Thoracic aorta (tissue), 1 donor: ENCODE measurements around a stretch of chr5.

GRCh38 chr5:149582219-149582592 is 908 bp downstream of the ARHGEF37 start:
- RAMPAGE, long total RNA, result no peak

- RAMPAGE, long total RNA, result no peak
Observed at GRCh38 chr5:149731948-149732282, 1.8 kb downstream of the PPARGC1B start.

DNA sequence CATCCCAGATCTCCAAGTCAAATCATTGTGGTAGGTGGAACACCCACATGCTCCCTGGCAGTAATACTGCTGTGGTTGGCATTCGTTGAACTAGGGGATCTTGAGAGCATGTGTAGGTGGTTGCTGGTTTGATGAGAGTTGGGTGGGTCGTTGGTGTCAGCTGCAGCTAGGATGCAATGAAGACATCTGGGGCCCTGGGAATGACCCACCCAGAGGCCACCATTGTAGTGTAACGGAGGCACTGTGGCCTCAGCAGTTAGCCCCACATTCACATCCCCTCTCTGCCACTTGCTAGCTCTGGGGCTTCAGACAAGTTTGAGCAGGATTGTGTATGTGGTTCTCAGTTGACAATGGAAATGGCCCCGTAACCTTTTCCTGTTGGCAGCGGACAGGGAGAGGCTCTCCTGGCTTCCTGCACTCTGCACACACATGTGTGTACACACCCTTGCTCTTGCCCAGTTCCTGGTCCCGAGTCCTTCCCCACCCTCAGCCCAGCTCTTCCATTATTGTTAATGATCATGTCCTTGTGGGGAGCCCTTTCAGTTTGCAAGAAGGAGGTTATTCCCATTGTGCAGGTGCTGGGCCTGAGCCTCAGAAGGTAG is 46.5 kb downstream of the PPARGC1B start:
- RAMPAGE, long total RNA, result no peak

GRCh38 chr5:149820240-149820733 is 90.2 kb downstream of the PPARGC1B start:
- RAMPAGE, long total RNA, result no peak

- RAMPAGE, long total RNA, result no peak
Observed at GRCh38 chr5:149828566-149828880, 98.4 kb downstream of the PPARGC1B start.

GRCh38 chr5:149836052-149837045 is 106.2 kb downstream of the PPARGC1B start:
- RAMPAGE, long total RNA, result no peak

DNA sequence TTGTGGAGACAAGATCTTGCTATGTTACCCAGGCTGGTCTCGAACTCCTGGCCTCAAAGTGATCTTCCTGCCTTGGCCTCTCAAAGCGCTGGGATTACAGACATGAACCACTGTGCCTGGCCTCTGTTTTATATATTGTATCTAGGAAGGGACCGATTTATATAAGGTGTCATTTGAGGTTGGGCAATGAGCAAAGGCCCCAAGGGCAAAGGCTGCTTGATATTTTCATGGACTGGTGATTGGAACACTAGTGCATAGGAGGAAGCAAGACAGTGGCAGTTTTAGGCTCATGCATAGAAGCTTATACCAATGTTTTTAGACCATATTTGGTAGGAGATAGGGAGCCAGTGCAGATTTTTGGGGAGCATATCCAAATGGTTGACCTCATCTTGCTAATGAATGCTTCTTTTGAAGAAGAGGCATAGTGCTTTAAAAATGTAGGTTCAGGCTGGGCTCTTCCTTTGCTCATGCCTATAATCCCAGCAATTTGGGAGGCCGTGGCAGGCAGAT is 3.3 kb downstream of the SLC26A2 start:
- RAMPAGE, long total RNA, result no peak

DNA sequence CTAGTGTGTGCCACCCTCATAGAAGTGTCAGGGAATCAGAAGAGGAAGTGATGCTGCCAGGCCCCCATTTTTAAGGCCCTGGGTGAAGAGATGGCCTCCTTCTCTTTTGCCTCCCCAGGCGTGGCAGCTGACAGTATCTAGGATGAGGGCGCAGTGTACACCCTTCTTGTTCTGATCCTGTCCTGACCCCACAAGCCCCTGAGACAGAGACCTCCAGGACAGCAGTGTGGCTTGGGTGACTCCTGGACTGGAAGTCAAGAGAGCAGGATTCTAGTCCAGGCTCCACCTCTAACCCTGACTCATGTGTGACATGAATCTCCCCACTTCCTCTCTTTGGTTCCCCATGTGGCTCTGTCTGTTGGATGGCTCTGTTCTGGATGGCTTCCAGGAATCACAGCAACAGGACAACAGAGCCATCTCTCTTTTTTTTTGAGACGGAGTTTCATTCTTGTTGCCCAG is 27.7 kb downstream of the CSF1R start:
- RAMPAGE, long total RNA, result no peak

DNA sequence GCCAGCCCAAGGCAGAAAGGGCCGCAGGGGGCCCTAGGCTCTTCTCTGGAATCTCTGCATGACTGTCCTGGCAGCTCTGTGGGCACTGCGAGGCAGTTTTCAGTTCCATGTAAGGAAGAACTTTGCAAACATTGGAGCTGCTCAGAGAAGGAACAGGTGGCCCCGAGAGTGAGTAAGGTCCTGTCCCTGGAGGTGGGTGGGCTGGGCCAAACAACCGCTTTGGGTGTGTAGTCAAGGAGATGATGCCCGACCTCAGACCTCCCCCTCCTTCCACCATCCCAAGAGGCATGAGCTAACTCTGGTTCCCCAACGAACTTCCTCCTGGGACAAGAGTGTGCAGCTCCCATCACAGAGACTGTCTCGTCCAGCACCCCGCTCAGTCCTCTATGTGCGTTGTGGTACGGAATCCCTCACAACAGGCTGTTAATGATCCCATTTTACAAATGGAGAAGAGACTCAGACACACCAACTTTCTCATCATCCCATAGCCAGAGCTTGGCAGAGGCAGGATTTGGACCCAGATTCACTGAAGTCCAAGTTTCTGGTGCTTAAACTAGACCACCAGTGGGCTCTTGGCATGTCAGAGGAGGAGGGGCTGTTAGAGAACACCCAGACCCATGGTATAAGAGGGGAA is 20.4 kb downstream of the CSF1R start:
- RAMPAGE, long total RNA, result no peak

GRCh38 chr5:150103104-150103403 is 16.7 kb upstream of the CSF1R start:
- RAMPAGE, long total RNA, result no peak

GRCh38 chr5:150147283-150148288 is 8.1 kb downstream of the PDGFRB start:
- RAMPAGE, long total RNA, result no peak

DNA sequence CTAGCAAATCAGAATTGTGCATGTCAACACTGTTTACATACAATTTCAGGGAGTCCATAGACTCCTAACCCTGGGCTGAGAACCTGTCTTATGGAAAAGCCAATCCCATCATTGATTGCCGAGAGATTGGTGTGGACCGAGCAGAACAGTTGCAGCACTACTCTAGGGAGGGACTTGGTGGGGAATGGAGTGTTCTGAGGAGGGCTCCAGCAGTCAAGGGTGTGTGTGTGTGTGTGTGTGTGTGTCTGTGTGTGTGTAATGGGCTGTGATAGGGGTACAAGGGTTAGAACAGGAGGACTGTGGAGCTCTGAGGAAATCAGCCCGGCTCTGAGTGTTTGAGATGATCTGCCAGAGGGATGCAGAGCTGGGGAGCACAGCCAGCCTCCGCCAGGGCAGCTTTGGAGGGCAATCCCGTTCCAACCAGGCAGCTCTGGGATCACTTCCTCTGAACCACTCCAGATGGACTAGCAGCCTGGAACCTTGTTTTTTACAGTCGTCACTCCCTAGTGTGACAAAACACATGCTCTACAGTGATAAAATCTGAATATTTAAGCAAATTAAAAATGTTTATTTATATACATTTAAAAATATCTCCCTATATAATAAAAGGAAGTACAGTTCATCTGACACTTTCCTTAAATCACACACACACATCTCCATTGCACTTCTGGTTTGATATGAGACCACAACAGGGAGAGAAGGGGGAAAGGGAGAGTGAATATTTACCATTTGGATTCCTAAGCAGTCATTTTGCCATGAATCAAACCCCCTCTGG is 2.9 kb upstream of the SLC6A7 start:
- RAMPAGE, long total RNA, result no peak

- RAMPAGE, long total RNA, result no peak
Observed at GRCh38 chr5:150350542-150351003, 6.9 kb upstream of the TCOF1 start.

- RAMPAGE, long total RNA, result no peak
Observed at GRCh38 chr5:150358242-150358555, 702 bp downstream of the TCOF1 start.

DNA sequence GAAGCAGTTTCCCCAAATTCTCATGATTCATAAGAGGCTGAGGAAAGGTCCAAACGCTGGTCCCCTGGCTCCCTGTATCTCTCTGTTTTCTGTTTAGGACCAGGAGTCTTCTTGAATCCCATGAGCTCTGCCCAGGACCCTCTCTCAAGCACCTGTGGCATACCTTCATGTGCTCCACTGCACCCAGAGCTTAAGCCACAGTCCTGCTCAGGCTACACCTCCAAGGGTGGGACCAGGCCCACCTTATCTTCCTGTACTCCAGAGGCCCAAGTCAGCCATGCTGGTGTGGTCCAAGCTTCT is 26.1 kb downstream of the TCOF1 start:
- RAMPAGE, long total RNA, result no peak

- RAMPAGE, long total RNA, result no peak
Observed at GRCh38 chr5:150397849-150398509, 14.7 kb downstream of the CD74 start.

GRCh38 chr5:150399543-150400465 is 12.9 kb downstream of the CD74 start:
- RAMPAGE, long total RNA, result no peak

- RAMPAGE, long total RNA, result no peak
Observed at GRCh38 chr5:150413301-150413713, 597 bp upstream of the CD74 start.

- RAMPAGE, long total RNA, result no peak
Observed at GRCh38 chr5:150487038-150487320, 21.0 kb upstream of the NDST1 start.

GRCh38 chr5:150492094-150492526 is 15.8 kb upstream of the NDST1 start:
- RAMPAGE, long total RNA, result no peak